ENCODE measurements around a stretch of chr17.

DNA sequence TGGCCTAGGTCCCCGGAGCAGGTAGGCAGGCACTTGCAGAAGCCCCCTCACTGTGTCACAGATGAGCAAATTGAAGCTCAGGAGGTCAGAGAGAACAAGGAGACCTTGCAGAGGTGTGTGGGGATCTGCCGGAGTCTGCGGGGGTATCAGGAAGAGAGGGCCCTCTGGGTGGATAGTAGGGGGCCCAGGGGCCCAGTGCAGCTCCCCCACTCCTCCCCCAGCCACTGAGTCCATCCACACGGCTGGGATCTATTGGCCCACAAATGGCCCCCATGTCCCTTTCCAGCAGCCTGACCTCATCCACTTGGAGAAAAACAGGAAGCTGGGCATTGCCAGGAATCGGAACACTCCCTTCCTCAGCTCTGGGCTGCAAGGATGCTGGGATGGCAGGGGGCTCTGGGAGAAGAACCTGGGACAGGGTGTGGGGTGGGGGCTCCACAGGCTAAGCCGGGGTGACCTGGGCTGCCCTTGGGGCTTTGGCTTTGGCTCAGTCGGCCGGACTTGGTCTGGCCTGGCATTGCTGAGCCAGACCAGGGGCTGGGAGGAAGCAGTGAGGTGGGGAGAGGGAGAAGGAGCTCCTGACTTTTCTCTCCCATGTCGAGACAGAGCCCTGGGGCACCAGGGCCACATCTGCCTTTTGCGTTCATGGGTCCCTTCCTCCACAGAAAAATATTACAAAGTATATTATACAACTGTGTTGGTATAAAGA is 21.5 kb upstream of the MAP3K14 start:
- RRBS, 2 experiments, result 75 to 82% methylated on average over 3 to 4 of the region's 10 CpGs

GRCh38 chr17:45341529-45342123 is 24.8 kb upstream of the MAP3K14 start:
- RRBS, 2 experiments, result no CpG with 5 or more reads among the region's 14 CpGs

DNA sequence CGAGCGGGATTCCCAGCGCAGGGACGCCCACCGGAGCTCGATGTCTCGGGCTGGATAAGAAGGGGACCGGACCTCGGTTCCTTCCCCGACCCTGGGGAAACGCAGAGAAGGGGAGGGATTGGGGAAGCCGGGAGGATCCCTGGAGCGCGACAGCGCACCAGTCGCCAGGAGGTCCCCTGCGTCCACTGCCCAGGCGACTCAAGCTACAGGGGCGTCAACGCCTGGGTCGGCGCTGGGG is 492 bp downstream of the ARHGAP27 start:
- RRBS, 2 experiments, result under 1% methylated on average over 4 to 7 of the region's 22 CpGs

- RRBS, 2 experiments, result no CpG with 5 or more reads among the region's 9 CpGs
These were observed 9.2 kb upstream of the ARHGAP27 start for GRCh38 chr17:45441832-45442300.

GRCh38 chr17:45461693-45462376 is 28.7 kb downstream of the PLEKHM1 start:
- RRBS, 2 experiments, result no CpG with 5 or more reads among the region's 7 CpGs

GRCh38 chr17:45578623-45579391 is 88.3 kb upstream of the PLEKHM1 start:
- RRBS, 2 experiments, result no CpG with 5 or more reads among the region's 7 CpGs

DNA sequence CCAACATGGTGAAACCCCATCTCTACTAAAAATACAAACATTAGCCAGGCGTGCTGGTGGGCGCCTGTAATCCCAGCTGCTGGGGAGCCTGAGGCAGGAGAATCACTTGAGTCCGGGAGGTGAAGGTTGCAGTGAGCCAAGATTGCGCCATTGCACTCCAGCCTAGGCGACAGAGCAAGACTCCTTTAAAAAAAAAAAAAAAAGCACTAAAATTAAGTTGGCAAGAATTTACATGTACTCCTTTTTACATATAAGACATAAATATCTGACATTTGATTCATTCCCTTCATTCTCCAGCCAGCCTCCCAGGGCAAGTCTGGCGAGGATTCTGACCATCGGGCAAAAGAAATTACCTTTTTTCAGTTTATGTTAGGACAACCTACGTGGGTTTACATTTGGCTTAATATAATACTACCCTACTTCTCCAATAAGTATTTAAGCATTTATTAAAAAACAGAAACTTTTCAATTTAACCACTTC is 92.3 kb upstream of the PLEKHM1 start:
- RRBS, 2 experiments, result no CpG with 5 or more reads among the region's 8 CpGs

- RRBS, 2 experiments, result 5 to 21% methylated on average over 11 to 12 of the region's 33 CpGs
These were observed 1.8 kb downstream of the MAPT start for GRCh38 chr17:45896144-45896557.

- RRBS, 2 experiments, result no CpG with 5 or more reads among the region's 5 CpGs
These were observed 42.2 kb downstream of the MAPT start for GRCh38 chr17:45936480-45937004.

DNA sequence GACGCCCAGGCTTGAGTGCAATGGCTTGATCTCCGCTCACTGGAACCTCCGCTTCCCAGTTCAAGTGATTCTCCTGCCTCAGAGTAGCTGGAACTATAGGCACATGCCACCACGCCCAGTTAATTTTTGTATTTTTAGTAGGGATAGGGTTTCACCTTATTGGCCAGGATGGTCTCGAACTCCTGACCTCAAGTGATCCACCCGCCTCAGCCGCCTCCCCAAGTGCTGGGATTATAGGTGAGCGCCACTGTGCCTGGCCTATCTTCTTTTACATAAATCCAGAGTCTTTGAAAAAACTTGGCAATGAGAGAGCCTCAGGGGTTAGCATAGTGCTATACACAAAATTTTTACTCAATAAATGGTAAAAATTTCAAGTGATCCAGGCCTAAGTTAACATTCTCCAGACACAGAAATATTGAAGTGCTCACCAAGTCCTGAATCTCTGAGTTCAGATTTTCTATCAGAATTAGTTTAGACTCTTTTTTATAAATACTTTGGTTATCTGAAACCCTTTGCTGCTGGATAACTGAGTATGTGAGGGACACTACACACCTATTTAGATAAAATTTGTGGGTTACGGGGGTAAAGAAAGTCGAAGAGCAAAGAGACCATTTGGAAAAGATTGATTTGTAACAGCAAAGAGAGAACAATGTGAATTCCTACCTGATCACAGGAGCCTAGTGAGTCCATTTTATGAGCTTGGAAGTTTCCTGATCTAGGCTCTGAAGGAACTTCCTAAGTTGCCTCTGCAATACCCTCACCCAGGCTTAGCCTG is 37.9 kb downstream of the STH start:
- RRBS, 2 experiments, result no CpG with 5 or more reads among the region's 10 CpGs

DNA sequence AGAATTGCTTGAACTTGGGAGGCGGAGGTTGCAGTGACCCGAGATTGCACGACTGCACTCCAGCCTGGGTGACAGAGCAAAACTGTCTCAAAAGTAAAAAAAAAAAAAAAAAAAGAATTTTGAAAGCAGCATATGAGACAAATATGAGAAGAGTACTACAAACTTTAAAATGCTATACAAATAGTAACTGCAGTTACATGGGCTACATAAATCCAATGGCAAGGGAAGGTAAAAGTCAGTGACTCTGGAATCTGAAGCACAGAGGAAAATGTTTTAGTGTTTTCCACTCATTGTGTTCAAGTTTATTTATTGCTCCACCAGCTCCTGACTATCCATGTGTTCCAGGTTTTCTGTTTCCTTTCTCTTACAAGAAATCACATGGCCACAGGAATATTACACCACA is 47.7 kb downstream of the STH start:
- RRBS, 2 experiments, result no CpG with 5 or more reads among the region's 3 CpGs

GRCh38 chr17:46120713-46121735 is 72.2 kb downstream of the KANSL1 start:
- RRBS, 2 experiments, result no CpG with 5 or more reads among the region's 4 CpGs

- RRBS, 2 experiments, result no CpG with 5 or more reads among the region's 2 CpGs
These were observed 53.2 kb downstream of the KANSL1 start for GRCh38 chr17:46139996-46140501.

- RRBS, 2 experiments, result no CpG with 5 or more reads among the region's 16 CpGs
These were observed 24.9 kb downstream of the KANSL1 start for GRCh38 chr17:46168373-46168760.

GRCh38 chr17:46712314-46713096 is 106.0 kb downstream of the WNT3 start:
- RRBS, 2 experiments, result no CpG with 5 or more reads among the region's 6 CpGs

- RRBS, 2 experiments, result no CpG with 5 or more reads among the region's 2 CpGs
These were observed 102.5 kb downstream of the WNT3 start for GRCh38 chr17:46716123-46716322.

GRCh38 chr17:46878009-46878552 is 26.7 kb downstream of the WNT9B start:
- RRBS, 2 experiments, result no CpG with 5 or more reads among the region's 8 CpGs

GRCh38 chr17:47067200-47067958 is 88.3 kb upstream of the RPRML start:
- RRBS, 2 experiments, result no CpG with 5 or more reads among the region's 15 CpGs

DNA sequence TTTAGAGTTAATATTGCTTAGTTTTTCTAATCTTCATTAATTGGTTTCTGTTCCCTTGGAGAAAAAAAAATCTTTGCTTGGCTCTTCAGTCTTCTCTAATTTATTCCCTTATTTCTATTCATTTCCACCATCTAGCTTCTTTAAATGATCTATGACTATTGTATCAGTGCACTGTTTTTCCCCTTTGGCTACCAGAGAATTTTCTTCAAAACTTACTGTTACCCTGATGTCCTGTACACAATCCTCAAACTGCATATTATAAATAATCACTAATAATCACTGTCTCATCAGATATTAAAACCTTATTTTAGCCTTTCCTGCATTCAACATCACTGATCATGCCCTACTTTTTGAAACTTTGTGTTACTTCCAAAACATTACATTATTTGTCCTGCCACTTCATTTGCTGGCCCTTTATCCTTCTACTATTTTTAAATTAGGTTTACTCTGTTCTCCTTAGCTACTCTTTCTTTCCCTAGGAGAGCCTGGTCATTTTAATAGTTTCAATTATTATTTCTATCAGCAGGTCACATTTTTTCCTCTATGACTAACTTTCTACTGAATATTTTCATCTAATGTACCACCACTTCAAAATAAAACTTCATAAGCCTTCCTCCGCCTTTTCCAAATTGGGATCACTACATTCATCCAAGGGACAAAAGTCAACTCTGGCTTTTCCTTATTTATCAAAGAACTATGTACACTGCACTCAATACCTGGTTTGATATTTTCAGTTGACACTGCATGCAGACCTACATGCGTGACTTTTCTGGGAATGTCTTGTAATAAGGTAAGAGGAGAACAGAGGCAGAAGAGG is 36.4 kb downstream of the CDC27 start:
- RRBS, 2 experiments, result no CpG with 5 or more reads among the region's 2 CpGs

GRCh38 chr17:47189390-47189794 is 297 bp upstream of the CDC27 start:
- RRBS, 2 experiments, result no CpG with 5 or more reads among the region's 25 CpGs